ENCODE measurements around a stretch of chr19.

DNA sequence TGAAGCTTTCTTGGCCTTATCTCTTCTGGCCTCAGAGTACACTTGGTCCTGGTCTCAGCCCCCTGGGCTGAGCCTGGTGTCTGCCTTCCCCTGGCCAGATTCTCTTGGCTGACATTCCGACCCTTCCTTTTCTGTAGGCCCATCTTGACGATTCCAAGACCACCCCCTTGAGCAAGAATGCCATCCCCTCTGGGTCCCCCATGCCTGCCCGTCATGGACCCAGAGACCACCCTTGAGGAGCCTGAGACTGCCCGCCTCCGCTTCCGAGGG lies 825 bp downstream of the ZNF446 start:
- PRO-cap = bidirectional peak, plus-strand start at position 34 of the sequence, minus-strand start outside the sequence
- RAMPAGE, long total RNA, 4 experiments = no peak in any of the 4 experiments

DNA sequence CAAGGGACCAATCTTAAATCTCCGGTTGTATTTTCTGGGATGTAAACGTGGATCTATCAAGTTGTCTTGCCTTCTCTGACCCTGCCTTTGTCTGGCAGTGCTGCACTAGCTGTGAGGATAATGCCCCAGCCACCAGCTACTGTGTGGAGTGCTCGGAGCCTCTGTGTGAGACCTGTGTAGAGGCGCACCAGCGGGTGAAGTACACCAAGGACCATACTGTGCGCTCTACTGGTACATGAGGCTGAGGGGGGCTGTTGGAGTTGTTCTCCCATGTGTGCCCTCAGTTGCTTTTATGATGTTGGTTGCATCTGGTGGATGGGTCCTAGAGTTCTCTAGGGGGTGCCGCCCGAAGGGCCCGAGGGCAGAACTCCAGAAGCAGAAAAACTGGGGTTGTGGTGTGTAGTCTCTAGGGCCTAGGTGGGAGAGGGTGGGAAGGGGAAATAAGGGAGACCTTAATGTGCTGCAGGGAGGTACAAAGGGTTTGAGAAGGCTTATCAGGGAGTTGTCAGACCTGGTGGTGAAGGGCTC lies 1.9 kb downstream of the TRIM28 start:
- PRO-cap = no peak
- RAMPAGE, long total RNA, 4 experiments = no peak in any of the 4 experiments

Measured in gastroesophageal sphincter (tissue), 4 donors.